Mammary microvascular endothelial cell (primary cell): ENCODE measurements around a stretch of chr5.

DNA sequence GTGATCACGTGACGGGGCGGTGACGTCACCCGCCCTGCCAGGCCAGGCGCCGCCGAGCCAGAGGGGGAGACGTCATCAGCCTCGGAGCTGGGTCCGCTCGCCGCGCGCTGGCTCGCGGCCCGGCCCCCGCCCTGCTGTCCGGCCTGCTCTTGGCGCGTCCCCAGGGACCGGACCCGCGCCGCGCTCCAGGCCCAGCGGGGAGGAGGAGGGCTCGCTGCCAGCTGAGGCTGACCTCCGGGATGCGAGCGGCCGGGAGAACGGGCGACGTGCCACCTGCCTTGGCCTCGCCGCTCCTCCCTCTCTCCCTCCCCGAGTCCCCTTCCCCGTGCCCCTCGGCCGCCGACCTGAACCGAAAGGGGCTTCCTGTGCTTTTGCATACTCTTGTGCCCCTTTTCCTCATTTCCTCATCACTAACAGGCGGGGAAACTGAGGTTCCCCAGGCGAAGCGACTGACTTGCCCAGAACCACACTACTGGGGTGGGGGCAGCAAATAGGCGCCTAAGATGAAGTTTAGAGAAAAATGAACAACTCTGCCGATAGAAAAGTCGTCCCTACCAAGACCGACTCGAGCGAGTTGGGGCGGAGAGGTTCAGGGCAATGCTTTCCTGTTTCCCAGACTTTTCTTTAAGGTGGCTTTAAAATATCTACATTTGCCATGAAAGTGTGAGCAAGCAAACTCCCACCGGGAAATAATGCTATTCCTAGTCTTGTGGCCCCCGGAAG is 459 bp upstream of the DUSP1 start:
- RAMPAGE, long total RNA, result no peak

DNA sequence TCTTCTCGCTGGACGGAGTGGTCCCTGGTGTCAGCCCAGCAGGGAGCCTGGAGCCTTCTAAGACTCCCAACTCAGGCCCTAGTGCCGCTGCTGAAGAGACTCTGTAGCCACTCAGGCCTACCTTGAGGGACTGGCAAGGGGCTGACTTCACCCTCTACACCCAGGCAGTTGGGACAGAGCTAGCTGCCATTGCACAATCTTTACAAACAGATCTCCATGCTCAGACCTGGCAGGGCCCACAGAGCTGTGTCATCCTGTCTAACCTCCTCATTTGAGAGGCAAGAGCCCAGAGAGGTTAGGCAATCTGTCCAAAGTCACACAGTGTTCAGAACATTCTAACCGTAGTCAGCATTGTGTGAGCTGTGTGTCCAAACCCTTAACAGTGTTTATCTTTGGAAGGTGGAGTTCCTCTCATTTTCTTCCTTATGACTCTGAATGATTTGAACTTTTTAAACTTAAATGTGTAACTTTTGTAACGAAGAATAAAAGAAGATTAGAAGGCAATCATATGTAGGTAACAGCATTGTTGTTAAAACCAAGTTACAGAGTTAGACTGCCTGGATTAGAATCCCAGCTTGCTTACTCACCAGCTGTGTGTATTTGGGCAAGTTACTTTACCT is 4.6 kb upstream of the DUSP1 start:
- RAMPAGE, long total RNA, result no peak

DNA sequence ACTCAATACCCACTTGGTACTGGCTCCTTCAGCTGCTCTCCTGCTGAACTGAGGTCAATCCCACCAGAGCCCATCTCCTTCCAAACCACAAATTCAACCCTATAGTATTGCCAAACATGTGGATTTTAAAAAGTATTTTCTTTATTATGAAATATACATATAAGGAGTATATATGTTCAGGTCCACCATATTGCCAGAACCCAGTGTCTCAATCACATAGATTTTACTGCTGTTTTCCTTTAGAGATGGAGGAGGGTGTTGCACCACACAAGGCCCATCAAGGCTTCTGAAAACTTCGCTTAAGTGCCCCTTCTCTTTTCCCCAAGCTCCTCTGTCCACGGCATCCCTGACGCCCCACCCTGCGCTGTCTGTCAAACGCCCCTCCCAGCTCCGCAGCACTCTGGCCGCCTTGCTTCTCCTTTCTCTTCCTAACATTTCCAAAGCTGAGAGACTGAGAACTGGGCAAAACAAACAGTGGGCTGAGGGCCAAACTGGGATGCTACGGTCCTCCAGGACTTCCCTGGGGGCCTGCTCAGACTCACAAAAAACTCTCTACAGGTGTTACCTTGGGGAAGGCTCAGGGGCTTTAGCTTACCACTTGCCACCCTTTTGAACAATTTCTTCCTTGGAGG is 28.4 kb upstream of the ERGIC1 start:
- RAMPAGE, long total RNA, result no peak

- RAMPAGE, long total RNA, result no peak
Observed at GRCh38 chr5:172833351-172834072, 539 bp upstream of the ERGIC1 start.

- RAMPAGE, long total RNA, result no peak
Observed at GRCh38 chr5:172841033-172841462, 7.0 kb downstream of the ERGIC1 start.

DNA sequence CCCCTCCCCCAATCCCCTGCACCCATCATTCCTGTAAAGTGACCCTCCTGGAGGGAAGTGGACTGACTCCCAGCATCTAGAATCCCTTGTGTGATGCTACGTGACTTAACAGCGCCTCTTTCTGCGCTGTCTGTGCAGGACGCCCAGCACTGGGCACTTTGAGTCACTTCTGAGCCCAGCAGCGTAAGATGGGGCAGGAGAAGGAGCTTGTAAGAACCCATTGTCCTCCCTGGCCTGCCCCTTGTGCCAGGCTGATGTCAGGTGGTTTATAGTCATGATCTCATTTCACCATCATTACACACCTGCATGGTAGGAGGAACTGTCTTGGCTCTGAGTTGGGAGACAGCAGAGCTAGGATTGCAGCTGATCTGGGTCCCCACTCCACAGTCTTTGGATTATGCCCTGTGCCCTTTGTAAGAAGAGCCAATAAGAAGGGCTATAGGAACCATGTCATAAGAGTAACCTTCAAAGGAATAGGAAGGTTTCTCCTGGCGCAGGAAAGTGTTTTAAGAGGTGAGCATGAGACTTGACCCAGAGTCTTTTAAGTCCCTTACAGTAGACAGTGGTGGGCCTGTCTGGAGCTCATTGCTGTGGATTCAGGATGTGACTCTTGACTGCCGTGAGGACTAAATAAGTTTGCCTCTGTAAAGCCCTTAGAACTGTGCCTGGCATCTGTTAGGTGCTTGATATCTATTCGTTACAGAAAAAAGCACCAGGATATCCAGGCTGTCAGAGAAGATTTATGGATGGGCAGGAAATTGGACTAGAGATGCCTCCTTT is 12.3 kb downstream of the ERGIC1 start:
- RAMPAGE, long total RNA, result no peak

DNA sequence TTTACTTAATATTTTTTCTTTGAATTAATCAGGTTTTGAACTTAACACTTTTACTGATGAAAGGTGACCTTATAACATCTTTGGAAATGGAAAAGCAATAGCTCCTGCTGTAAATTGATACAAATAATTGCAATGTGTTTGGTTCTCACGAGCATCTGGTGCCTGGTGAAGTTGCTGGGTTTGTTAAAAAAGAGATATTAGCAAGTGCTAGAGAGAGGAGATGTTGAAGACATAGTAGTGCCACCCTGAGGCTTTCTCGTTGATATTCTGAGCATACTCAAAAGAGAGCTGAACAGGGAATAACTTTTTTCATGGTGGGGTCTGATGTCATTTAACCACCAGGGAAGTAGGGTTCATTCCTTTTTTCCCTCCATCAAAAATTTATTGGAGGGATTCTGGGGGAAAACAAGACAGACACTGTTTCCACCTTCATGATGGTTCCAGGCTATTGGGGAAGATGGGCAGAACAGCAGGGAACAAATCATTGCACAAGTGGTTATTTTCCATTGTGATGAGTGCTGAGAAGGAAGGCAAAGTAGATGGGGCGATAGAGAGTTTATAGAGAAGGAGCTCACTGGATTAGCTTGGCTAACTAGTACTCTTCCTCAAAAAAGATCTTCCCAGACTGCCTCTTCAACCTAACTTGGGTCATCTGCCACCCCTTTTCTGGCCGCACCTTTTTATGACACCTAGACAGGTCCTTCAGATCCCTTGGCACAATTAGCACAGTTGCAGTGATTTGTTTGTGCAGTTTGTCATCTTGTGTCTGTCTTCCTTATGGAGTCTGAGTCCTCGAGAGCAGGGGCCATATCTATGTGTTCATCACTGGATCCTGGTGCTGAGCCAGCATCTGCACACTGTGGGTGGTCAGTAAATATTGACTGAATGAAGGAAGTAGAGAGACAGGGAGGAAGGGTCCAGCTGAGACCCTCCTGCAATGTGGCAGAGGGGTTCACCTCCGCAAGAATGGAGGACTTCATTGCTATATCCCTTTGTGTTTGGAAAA is 14.1 kb downstream of the ERGIC1 start:
- RAMPAGE, long total RNA, result no peak

- RAMPAGE, long total RNA, result no peak
Observed at GRCh38 chr5:172850296-172850560, 16.2 kb downstream of the ERGIC1 start.

- RAMPAGE, long total RNA, result no peak
Observed at GRCh38 chr5:172859411-172859968, 25.4 kb downstream of the ERGIC1 start.

DNA sequence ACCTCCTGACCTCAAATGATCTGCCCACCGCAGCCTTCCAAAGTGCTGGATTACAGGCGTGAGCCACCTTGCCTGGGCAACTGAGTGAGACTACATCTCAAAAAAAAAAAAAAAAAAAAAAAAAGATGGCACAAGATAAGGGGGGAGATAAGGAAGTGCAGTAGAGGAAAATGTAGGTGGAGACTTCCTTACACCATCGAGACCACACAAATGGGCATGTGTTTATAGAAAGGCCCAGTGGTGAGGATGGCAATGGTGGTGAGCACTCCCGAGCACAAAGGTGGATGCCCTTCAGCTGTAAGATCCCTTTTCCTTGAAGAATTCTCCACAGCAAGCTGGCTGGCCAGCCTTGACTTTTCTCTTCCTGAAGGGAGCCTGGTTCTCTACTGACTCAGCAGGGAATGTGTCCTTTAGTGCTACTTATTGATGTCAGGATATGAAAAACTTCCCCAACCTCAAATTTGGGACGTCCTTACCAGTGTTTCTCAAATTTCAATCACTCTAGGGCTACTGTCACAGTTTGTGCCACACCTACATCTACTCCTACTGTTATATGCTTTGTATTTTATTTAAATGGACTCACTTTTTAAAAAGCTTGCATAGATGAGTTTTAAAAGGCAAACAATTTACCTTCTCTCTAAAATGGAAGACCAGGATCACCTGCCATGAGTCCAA is 28.3 kb downstream of the ERGIC1 start:
- RAMPAGE, long total RNA, result no peak

- RAMPAGE, long total RNA, result no peak
Observed at GRCh38 chr5:172867325-172867793, 33.3 kb downstream of the ERGIC1 start.

GRCh38 chr5:172918306-172918743 is 40.9 kb upstream of the RPL26L1 start:
- RAMPAGE, long total RNA, result no peak

- RAMPAGE, long total RNA, result no peak
Observed at GRCh38 chr5:173011474-173012168, 28.1 kb downstream of the ATP6V0E1 start.

DNA sequence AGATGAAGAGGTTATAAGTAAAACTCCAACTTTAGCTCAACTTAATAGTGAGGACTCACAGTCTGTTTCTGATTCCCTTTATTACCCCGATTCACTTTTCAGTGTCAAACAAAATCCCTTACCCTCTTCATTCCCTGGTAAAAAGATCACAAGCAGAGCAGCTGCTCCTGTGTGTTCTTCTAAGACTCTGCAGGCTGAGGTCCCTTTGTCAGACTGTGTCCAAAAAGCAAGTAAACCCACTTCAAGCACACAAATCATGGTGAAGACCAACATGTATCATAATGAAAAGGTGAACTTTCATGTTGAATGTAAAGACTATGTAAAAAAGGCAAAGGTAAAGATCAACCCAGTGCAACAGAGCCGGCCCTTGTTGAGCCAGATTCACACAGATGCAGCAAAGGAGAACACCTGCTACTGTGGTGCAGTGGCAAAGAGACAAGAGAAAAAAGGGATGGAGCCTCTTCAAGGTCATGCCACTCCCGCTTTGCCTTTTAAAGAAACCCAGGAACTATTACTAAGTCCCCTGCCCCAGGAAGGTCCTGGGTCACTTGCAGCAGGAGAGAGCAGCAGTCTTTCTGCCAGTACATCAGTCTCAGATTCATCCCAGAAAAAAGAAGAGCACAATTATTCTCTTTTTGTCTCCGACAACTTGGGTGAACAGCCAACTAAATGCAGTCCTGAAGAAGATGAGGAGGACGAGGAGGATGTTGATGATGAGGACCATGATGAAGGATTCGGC is 34.6 kb downstream of the CREBRF start:
- RAMPAGE, long total RNA, result no peak

DNA sequence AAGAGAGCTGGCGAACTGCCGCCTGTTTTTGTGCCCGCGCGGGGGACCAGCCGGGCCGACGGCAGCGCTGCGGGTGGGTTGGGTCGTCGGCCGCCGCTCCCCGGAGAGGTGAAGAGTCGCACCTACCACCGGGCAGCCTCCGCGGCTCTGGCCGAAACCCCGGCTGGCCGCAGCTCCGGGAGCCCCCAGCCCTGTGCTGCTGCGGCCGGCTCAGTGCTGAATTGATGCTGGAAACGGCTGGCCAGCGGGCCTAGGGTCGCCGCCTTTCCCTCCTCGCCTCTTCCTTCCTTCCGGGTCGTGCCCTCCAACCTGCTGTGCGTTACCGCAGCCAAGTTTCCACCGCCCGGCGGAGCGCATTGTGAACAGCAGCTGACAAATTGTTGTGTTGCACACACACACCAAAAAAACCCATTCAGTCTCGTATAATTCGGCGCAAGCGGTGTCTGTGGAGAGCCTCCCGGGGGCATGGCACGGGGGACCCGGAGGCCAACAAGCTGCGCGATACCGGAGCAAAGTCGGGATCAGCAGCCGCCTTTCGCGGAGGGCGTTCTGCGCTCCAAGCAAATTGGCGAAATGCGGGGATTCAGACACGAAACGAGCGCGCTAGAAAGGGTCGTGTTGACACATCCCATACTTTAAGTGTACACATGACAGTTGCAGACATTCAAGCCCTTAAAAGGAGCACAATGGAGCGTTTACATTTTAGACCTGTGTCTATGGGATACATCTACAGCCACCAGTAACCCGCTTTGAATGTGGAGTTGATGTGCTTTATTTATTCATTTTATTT is 9.4 kb upstream of the NKX2-5 start:
- RAMPAGE, long total RNA, result no peak

- RAMPAGE, long total RNA, result no peak
Observed at GRCh38 chr5:173265244-173265862, 30.3 kb upstream of the NKX2-5 start.

- RAMPAGE, long total RNA, result no peak
Observed at GRCh38 chr5:173316584-173317383, 11.4 kb downstream of the STC2 start.

- RAMPAGE, long total RNA, result no peak
Observed at GRCh38 chr5:173320308-173320819, 7.8 kb downstream of the STC2 start.

DNA sequence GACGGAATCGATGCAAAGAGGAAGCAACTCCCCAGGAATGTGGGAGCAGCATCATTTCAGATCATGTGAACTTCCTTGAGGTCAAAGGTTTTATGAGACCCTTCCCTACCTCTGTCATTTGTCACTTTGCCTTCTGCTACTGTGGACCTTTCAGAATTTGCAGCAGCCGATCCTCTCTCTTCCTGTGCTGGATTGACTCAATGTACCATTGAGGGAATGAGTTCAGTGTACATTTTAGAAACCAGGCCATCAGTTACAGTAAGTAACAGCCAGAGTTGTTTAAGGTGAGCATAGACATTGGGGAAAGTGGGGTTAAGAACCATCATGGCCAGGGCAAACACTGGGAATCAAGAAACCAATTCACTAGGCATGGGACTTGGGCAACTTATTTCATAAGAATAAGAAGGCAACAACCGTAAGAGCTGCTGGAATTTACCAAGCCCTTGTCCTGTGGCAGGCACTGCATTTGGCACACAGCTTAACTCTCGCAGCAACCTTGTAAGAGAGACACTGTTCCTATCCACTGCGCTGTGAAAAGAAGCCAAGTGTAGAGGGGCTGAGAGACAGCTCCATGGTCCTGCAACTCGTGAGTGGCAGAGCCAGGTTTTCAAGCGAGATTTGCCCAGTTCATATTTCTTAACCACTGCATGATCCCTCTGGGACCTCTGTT is 129.1 kb upstream of the STC2 start:
- RAMPAGE, long total RNA, result no peak

- RAMPAGE, long total RNA, result no peak
Observed at GRCh38 chr5:173472878-173473781, 143.3 kb downstream of the BOD1 start.